Brain (tissue), 1 donor: Measurements from ENCODE around the genes HK3, PFN3 and DOK3.

- RRBS = 2% methylated on average over 23 of the region's 31 CpGs
Measured at GRCh38 chr5:176610438-176610782, 454 bp upstream of the GPRIN1 start.

DNA sequence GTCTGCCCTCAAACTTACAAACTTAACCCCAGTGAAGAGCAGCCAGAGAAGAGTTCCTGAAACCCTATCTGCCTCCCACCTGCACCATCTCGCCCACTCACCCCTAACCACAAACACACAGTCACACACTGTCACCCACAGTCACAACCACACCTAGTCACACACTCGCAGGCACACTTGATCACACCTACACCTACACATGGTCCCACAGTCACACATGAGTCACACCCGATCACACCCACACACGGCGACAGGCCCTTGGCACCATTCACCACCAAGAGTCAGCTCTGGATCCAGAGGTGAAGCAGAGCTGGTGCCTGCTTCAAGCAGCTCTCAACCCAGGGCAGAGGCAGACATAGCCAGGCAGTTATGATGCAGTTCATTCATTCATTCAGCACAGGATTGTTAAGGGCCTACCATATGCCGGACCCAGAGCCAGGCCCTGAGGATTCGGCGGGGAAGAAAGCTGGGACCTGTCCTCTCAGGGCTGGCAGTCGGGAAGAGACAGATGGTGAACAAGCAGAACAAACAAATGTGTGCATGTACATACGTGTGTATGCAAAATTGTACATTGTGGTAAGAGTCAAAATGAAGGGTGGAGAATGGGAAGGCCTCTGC lies 6.2 kb downstream of the TSPAN17 start:
- RRBS = no CpG with 5 or more reads among the region's 10 CpGs

DNA sequence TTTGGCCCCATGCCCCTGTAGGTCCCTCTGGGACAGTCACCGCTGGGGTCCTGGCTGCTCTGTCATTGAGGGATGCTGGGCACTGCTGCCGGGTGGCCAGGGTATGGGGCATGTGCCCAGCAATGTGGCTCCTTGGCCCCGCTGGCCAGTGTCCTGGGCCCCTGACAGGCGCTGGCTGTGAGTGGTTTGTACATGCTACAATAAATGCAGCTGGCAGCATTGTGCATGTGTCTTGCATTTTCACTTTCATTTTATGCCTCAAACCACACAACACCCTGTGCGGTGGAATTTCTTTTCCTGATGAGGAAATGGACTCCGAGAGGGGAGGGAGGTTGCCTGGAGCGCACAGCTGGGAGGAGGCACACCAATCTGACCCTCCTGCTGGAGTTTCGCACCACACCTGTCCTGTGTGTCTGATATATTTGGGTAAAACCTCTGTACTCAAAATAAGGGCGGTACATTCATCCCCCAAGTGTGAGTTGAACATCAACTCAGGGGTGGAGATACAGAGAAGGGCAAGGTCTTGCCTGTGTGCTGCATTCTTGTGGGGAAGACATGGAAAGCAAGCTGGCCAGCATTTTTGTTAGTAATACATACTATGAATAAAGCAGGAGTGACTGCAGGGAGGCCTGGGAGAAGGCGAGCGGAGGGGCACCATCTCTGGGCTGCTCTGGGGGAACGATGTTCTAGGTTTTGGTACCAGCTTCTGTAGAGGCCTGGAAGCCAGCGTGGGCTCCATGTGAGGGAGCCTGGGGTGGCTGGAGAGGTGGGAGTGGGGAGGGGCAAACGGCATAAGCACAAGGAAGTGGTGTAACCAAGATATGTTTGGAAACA lies 11.8 kb downstream of the TSPAN17 start:
- RRBS = no CpG with 5 or more reads among the region's 14 CpGs

GRCh38 chr5:176742664-176743972 lies 67.2 kb upstream of the UNC5A start:
- RRBS = 4% methylated on average over 20 of the region's 62 CpGs

DNA sequence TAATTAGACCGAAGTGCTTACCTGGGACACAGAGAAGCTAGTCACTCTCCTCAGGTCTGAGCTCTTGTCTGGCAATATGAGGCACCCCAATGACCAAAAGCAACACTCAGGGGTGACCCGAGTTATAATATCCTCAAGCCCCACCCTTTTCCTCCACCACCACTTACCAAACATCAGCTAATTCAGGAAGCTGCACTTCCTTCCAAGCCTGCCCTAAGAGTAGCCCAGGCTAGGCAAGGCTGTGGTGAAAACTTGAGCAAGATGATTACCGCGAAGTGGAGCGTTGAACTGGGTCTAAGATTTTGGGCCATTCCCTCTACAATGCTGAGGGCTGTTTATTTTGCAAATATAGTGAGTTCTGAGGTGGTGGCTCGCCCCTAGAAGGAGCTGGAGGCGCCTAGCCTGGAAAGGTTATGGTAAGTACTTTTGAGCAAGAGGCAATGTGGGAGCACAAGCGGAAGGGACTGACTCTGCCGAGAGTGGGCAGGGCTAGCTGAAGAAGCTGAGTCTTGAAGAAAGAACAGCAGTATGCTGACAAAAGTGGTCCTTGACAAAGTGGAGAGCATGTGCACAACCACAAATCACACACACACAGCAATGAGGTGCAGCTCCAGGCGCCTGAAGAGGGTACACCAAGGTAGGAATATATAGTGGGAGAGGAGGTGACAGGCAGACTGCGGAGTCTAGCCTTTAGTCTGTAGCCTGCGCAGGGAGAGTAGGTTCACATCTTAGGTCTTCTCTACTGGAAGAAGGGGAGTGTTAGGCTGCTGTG lies at the start of gene HK3:
HK3 (minus strand) TSS at position 101 of the 772 bp plus-strand sequence.
- RRBS = no CpG with 5 or more reads among the region's 12 CpGs

DNA sequence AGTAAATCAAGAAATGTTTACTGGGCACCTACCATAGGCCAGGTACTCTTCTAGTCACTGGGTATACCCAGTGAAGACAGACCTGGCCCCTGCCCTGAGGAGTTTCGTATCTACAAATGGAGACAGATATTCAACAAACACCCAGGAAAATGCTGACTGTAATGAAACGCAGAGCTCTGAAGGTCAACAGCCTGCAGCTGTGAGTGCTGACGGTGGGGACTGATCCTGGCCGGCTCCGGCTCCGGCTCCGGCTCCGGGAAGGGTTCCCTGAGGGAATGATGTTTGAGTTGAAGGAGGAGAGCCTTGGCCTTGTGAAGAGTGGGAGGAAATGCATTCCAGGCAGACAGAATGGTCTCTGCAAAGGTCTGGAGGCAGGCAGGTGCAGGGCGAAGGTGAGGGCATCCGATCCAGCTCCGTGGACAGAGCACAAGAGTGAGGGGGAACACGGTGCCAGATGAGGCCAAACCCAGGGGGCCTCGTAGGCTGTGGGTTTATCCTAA lies 23.1 kb downstream of the FGFR4 start:
- RRBS = no CpG with 5 or more reads among the region's 13 CpGs

DNA sequence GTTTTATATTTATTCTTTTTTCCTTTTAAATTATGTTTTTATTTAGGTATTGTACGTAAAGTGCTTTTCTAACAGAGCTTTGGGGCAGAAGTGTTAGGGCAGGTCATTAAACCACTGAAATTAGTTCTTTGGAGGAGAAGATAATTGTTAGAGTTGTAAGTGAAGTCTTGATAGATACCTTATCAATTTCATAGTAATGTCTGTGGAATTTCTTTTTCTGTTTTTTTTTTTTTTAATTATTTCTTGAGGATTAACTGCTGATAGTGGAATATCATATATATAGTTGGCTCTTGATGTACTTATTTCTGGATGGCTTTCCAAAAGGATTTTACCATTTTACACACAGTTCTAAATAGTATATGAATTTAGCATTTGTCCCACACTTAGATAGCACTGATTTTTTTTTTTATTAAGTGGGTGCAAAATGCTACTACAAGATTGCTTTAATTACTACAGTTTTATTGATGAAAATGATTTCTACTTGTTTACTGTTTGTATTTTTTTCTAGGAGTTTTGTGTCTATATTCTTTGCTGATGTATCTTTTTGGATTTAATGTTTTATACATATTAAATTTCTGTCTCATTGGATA lies 19.5 kb downstream of the NSD1 start:
- RRBS = no CpG with 5 or more reads among the region's 1 CpG

GRCh38 chr5:177400419-177400929 lies at the start of gene PFN3:
Gene PFN3, minus strand, starts transcription at chr5:177400661.
- RRBS = 6% methylated on average over 6 of the region's 51 CpGs

GRCh38 chr5:177402386-177403271 lies 2.2 kb upstream of the PFN3 start:
- RRBS = 6% methylated on average over 28 of the region's 50 CpGs

DNA sequence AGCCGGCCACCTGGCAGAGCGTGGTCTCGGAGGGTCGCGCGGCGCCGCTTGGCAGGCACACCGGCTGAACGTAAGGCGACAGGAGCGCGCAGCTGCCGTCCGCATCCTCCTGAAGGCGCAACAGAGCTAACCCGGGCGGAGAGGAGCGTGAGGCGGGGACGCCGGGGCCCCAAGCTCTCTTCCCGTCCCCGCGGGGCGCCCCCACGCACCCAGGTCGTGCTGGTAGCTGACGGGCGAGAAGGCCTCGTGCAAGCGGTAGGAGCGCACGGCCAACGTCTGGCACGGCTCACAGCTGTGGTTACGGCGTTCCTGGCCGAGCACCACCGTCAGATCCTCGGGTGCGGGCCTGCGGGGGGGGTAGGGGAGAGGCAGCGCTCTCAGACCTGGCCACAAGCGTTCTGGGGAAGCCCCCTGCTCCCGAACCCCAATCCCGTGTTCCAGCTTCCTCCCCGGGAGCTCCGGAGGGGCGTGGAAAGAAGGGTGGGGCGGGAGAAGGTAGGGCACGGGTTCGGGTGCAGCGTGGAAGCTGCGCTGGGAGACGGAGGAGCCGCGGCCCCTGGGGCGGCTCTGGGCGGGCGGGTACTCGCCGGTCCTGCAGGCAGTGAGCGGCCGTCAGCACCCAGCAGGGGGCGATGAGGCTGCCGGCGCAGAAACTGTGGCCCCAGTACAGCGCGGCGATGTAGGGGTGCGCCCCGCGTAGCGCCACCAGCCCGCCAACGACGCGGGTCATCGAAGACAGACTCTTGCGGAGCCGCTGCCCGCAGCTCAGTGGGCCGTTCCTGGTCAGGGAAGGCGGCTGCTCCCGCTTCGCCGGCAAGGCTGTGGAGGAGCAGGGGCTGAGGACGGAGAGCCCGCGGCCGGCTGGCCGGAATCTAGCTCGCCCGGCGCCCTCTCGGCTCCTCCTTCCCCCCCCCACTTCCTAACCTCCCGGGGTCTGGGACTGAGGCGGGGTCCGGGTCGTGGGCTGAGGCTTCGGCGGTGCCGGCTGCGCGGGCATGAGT lies 3.1 kb upstream of the PFN3 start:
- RRBS = 3% methylated on average over 30 of the region's 106 CpGs

GRCh38 chr5:177427837-177428552 lies 1.5 kb downstream of the GRK6 start:
- RRBS = no CpG with 5 or more reads among the region's 11 CpGs

GRCh38 chr5:177435662-177436729 lies 9.5 kb downstream of the GRK6 start:
- RRBS = no CpG with 5 or more reads among the region's 39 CpGs

DNA sequence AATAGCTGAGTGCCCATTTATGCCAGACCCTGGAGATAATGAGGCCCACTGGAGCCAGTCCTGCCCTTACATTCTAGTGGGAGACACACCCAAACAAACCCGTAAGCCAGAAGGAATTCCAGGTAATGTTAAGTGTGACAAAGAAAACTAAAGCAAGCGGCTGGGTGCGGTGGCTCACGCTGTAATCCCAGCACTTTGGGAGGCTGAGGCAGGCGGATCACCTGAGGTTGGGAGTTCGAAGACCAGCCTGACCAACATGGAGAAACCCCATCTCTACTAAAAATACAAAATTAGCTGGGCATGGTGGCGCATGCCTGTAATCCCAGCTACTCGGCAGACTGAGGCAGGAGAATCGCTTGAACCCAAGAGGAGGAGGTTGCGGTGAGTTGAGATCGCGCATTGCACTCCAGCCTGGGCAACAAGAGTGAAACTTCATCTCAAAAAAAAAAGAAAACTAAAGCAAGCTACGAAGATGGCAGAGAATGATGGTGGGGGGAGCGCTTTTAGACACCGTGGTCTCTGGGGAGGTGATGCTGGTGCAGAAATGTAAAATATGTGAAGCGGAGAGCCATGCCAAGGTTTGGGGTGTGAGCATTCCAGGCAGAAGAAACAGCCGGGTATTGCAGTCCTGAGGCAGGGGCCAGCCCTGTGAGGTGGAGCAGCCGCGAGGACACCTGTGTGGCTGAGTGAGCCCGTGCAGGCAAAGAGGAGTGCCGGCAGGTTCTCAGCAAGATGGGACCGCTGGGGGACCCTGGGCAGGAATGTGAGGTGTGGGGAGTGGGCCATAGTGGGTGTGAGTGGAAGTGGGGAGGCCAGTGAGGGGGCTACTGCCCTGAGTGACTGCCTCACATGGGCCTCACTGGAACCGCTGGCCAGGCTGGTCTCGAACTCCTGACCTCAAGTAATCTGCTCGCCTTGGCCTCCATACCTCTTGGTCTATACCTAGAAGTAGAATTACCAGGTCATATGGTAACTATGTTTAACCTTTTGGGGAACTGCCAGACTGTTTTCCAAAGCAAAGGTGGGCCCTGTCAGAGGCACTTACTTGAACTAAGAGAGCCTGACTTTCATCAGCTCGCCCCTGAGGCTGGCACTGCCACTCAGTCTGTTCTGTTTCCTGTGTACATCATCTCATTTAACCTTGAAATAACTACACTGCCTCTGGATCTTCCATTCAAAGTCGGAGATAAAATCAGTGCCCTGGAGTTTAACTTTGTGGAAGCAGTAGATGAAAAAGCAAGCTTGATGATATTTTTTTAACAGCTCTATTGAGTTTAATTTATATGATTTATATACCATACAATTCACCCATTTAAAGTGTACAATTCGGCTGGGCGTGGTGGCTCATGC lies 8.2 kb upstream of the PRR7 start:
- RRBS = 98% methylated on average over 3 of the region's 29 CpGs

DNA sequence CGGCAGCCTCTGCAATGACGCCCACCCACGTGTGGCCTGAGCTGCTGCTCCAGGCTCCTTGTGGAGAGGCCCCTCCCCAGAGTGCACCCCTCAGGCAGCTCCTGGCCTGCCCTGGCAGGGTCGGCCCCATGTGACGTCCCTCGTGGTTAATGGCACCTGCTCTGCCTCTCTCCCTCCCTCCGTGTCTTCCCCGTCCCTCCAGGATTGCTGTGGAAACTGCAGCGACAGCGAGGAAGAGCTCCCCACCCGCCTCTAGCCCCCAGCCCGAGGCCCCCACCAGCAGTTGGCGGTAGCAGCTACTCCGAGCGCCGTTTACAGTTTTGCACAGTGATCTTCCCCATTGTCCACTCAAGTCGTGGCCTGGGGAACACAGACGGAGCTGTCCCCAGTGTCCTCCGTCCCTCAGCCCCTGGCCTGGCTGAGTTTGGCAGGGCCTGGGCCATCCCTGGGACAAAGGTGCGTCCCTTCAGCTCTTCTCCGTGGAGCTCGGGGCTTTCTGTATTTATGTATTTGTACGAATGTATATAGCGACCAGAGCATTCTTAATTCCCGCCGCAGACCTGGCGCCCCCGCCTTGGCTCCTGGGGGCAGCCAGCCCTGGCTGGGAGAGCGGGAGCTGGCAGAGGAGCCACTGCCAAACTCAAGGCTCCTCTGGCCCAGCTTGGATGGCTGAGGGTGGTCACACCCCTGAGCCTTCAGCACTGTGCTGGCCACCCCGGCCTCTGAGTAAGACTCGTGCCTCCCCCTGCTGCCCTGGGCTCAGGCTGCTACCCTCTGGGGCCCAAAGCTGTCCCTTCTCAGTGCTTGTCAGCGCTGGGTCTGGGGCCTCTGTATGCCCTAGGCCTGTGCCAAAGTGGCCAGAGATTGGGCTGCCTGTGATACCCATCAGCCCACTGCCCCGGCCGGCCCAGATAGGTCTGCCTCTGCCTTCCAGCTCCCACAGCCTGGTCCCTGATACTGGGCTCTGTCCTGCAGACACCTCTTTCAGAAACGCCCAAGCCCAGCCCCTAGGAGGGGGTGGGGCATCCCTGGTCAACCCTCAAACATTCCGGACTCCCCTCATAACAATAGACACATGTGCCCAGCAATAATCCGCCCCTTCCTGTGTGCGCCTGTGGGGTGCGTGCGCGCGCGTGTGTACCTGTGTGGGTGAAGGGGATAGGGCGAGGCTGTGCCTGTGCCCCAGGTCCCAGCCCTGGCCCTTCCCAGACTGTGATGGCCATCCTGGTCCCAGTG lies 4.7 kb upstream of the PRR7 start:
- RRBS = no CpG with 5 or more reads among the region's 44 CpGs

GRCh38 chr5:177456128-177456795 lies 9.6 kb downstream of the PRR7 start:
- RRBS = 2% methylated on average over 6 of the region's 31 CpGs

GRCh38 chr5:177467990-177468326 lies 5.5 kb downstream of the DBN1 start:
- RRBS = no CpG with 5 or more reads among the region's 7 CpGs

DNA sequence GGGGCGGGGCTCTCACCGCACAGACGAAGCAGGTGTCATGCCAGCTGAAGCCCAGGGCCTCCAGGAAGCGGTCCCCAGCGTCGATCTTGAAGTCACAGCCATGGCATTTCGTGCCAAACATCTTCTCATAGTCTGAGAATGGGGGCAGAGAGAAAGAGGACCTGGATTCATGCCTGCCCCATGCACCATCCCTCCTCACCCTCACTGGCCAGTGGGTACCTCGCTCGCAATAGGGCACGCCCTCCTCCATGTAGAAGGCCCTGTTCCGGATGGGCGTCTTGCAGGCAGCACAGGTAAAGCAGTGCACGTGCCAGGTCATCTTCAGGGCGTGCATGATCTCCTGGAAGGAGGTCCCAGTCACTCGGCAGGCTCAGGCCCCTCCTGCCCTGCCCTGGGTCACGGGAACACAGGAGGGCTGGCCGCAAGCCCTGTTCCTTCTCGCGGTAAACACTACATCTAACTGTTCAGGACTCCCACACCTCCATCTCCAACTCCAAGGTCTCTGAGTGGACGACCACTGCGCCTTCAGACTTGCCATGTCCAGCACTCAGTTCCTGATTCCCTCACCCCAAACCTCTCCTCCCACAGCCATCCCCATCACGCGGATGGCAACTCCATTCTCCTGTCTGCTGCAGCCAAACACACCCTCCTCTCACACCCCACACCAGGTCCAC lies 10.6 kb upstream of the DBN1 start:
- RRBS = no CpG with 5 or more reads among the region's 23 CpGs

DNA sequence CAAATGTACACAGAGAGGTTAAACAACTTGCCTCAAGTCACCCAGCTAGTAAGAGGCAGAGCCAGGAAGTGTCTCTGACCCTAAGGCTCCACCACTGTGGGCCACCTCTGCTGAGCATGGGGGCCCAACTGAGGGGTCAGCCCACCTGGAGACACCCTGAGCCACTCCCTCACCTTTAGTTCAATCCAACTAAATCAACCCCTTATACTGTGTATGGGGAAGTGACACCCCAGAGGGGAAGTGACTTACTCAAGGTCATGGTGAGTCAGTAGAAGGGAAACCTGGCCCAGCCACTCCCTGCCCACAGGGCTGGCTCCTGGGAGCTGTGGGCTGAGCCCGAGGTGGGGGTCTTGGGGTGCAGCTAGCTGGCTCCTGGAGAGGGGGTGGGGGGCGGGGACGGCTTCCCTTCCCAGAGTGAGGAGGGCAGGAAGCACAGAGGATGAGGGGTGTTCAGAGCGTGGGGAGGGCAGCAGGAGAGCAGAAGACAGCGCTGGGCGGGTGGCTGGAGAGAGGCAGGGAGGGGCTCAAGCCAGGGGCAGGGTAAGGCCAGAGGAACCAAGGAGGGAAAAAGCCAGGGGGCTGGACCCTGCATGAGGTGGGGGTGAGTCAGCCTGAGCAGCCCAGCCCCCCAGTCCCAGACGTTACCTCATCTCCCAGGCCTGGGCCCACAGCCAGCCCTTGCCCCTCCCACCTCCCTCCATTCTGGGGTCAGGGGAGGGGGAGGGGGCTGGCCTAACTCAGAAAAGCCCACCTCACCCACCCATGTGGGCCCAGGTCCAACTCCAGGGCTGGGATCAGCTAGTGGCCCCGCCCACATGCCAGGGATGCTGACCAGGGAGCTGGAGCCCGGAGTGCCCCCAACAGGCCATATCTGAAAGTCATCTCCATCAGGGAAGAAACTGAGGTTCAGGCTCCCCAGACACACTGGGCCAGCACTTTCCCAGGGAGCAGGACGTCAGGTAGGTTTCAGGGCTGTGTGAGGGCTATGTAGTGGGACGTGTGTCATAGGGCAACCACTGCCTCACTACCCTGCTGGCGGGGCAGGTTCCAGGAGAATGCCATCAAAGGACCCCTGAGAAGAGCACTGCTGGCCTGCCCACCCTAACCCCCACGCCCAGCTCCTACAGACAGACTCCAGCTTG lies 2.9 kb downstream of the PDLIM7 start:
- RRBS = no CpG with 5 or more reads among the region's 13 CpGs

DNA sequence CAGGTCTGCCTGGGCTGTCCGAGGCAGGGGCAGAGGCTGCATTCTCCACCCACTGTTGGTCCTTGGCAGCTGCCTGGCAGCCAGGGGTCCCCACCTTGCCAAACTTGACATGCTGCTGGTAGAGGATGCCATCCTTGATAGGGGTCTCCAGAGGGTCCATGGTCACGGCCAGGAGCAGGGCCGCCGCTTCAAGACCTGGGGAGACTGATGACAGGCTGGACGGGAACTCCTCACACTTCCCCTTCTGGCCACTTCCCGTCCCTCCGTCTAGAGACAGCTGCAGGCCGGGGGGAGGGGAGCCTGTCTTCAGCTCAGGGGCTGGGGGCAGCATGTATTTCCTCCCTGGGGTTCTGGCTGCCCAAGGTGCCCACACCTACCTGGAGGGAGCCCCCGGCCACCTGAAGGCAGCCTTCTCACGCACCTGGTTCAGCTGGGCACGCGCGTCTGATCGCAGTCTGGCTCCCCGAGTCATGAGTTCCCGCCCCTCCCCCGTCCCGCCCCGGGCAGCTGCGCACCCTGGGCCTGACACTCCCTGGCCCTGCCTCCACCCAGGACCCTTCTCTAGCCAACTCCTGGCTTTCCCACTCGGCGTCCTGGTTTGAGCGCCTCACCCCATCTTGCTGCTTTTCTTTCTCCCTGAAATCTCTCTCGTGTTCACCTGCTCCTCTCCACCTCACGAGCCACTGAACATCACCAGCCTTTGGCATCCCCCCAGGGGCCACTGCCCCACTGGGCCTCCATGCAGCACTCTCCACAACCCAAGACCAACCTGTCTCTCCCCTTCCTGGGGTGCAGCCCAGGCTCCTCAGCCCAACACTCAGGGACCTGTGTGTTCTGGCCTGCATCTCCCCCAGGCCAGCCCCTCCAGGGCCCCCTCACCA lies at the start of gene DOK3:
DOK3 (minus strand) TSS at position 446 of the 881 bp plus-strand sequence.
- RRBS = 46% methylated on average over 3 of the region's 25 CpGs

DNA sequence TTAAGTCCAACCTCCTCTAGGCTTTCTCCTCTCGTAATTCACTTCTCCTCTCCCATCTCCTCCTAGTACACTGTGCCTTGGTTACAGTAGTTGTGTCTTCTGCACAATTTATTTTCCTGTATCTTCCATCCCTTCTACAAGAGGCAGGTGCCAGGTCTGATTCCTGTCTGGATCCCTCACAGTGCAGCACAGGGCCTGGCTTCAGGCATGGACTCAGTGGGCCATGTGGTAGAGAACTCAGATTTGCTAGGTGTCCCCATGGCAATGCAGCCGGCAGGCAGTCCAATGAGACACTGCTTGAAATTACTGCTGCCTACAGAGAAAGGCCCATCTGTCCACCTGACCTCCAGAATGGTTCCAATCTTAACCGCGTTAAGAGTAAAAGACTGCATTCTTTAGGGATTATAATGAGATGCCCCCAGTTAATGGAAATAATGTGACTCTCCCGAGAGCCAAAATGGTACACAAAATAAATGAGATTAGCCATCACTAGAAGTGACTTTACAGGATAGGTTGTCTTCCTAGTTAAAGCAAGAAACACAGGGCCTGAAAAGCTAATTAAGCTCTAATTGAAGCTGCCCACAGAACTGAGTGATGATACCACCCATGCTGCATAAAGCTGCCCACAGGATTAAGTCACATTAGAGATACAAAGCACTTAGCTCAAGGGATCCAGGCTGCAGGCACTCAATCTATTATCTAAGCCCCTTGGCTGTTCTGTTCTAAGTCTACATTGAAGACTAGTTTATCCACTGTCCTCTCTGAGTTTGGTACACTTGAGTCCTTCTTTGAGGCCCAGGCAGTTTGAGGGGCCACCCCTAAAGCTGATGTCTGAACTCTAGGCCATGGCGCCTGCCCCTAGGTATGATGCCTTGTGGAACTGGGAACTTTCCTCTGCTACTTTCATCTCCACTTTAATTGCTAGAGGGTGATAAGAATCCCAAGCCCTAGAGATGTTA lies 11.4 kb downstream of the FAM193B start:
- RRBS = no CpG with 5 or more reads among the region's 6 CpGs